SUDHL5 (cell line): ENCODE data around the gene ATP6V1G3.

GRCh38 chr1:192936452-192937100 lies 122.6 kb downstream of the UCHL5 start:
- PRO-cap: no peak

- PRO-cap: no peak
Measured at GRCh38 chr1:192986725-192987130, 72.4 kb downstream of the UCHL5 start.

GRCh38 chr1:193115542-193116212 lies 6.2 kb upstream of the CDC73 start:
- PRO-cap: no peak

DNA sequence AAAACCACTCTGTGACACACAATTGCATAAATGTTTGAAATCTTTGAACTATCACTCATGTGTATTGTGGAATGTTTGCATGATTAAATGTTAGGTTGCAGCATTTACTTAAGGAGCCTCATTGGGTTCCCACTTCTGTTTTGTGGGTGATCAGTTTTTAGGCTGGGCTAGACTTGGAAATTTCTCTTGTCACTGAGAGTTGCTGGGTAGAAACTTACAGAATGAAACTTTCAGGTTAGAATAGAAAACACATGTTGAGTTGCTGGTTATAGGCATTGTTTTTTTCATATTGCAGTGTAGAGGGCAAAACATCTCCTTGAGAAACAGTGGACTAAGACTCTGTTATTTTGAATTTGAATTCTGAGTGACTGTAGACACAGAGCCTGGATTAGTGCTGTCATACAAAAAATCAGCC lies 270.6 kb upstream of the B3GALT2 start:
- PRO-cap: no peak

- PRO-cap: no peak
Measured at GRCh38 chr1:195722144-195722502, 886.1 kb downstream of the KCNT2 start.

GRCh38 chr1:196360939-196361936 lies 247.0 kb downstream of the KCNT2 start:
- PRO-cap: no peak

GRCh38 chr1:196650029-196650455 lies 1.8 kb upstream of the CFH start:
- PRO-cap: no peak

DNA sequence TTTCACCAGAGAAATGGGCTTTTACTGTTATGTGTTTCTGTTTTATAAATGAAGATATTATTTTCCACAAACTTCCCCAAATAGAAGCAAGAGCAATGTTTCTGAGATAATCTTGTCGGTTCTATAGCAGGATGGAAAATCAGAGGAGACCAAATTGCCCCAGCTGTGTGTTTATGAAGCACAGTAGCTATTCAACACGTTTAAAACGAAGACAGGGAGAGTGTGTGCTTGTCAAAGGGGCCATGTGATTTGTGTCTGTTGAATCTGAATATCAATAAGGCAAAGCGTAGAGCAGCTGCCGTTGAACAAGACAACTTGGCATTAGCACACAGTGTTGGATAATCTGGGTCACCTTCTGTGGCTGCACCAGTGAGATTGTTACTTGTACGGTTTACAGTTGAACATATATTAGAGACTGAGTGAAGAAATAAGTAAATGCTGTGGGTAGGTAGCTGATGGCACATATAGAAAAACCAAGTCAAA lies 972 bp downstream of the CRB1 start:
- PRO-cap: no peak

DNA sequence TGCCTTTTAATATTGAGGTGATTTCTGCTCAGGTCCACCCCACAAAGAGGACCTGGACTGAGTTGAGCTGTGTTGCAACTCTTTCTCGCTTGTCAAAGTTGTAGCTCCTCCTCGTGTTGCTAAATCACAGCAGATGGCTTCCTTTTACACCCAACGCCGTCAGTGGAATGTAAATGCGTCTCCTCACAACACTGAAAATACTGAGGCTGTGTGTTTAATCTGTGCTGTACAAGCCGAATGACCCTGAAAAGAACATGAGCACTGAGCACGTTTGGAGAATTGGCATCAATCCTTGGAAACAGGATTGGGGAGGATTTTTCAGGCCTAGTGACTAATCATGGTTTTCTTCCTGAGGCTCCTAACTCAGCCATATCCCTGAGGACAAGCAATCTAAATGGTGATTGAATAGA lies 196.0 kb downstream of the CRB1 start:
- PRO-cap: no peak

GRCh38 chr1:197737032-197737644 lies 38.1 kb downstream of the DENND1B start:
- PRO-cap: no peak

DNA sequence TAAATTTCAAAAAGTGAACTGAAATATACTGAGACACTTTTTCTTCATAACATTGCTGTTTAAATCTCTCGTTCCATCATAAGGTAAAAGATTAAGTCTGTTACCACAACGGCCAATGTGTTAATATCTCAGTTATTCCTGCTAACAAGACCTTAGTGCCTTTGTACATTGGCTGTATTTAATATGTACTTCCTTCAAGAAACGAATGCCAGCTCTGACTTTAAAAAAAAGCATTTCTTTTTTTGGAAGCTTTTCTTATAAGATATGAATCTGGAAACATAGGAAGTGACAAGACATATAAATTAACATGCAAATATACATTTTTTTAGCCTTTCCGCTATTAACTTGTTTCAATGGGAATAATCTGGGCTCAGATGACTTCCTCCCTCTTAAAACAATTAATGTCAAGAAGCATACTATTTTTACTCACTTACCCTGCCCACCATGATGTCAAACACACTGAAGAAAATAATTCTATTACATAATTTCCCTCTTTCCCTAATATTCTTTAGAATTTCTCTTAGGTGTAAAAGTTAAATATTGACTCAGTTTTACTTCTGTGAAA lies 1.5 kb downstream of the DENND1B start:
- PRO-cap: no peak

DNA sequence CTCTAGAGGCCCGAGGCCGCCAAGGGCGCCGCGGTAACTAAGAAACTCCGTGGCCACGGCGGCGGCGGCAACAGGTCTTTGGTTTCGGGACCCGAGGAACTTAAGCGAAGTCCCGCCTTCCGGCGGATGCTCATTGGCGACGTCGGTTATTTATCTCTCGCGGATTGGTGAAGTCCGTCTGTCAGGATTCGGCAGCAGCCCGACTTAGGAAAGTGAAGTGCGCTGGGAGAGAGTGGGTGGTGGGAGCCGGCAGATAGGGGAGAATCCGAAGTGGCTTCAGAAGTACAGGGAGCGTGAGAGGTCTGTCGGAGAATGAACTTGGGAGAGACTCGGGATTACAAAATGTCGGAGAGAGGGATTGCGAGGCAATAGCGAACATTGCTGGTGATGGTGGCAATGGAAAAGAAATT lies 718 bp downstream of the NEK7 start:
- PRO-cap: bidirectional peak, plus-strand start at position 229 of the sequence, minus-strand start at position 39 of the sequence

GRCh38 chr1:198169689-198170362 lies 13.0 kb downstream of the NEK7 start:
- PRO-cap: no peak

GRCh38 chr1:198265015-198265701 lies 108.4 kb downstream of the NEK7 start:
- PRO-cap: no peak

DNA sequence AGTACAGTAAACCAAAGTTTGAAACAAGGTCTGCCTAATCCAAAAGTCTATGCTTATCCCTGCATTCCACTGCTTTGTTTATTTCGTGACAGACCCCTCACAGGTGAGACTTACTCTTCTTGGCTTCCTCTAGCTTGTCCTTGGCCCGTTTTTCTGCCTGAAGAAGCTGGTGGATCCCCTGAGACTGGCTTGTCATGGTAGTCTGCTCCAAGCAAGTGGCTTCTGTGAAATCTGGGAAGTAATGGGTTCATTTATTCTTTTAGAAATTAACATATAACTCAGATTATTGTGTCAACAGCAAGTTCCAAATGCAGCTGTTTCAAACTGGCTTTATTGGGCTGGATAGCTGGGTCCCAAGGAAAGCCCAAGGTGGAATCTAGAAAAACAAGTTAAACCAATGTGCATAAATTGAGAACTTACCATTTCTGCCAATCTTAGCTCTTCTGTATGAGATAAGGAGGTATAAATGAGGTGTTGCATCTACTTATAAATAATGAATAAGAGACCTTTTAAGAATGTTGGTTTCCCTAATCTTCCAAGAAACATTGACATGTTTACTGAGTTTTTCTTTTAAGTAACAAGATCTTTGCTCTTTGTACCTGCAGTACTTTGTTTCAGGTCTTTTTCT lies at the start of gene ATP6V1G3:
TSS of gene ATP6V1G3 (minus strand) at position 226 of the 628 bp plus-strand sequence.
- PRO-cap: no peak

DNA sequence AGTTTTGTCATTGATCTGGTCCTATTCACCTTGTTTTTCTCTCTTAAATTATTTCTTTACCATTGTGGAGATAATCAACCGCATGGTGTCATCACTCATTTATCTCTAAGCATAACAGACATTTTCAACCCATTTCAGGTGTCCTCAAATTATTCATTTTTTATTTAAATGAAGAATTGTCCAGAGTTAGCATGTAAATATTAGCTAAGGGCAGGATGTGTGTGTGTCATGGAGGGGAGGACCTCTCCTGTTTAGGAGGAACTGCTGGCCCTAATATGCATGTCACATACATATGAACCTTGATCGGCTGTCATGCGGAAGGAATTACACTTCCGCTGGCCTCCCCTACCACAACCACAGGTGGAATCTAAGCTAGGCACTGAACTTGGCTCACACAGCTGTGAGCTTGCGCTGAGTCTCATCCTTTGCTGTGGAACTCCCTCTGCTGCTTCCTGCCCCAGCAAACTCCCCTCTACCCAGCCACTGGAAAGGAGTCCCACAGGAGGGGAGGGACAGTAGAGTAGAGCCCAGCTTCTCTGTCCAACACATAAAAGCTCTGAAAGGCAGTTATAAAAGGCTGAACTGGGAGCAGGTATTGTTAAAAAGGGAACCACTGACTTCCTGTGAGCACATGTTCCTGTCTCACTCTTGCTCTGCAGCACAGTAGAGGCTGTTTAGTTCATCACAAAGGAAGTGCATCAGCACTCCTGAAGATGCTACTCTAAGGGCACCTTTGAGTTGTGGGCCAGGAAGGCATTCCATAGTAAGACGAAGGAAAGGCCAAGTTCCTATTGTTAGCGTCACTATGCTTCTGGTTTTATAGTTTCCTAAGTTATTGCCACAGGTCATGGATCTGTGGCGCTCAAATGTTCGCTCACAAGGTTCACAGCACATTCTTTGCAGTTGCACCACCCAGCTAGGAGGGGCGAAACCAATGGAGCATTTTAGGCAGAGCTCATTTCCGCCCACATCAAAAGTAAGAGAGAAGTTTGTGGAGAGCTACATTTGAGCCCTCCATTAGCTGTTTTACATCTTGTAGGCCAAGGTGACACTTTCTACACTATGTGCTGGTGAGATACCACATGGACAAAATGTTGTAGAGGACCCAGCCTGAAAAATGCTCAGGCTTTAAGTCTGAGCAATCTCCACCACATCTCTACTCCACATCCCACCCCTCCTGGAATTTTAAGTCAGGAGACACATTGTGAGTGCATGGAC lies 17.7 kb upstream of the PTPRC start:
- PRO-cap: bidirectional peak, plus-strand start at position 351 of the sequence, minus-strand start at position 266 of the sequence; bidirectional peak, plus-strand start at position 1,017 of the sequence, minus-strand start at position 899 of the sequence; bidirectional peak, plus-strand start outside the sequence, minus-strand start at position 1,161 of the sequence

GRCh38 chr1:198665847-198666228 lies 27.0 kb downstream of the PTPRC start:
- PRO-cap: no peak

- PRO-cap: no peak
Measured at GRCh38 chr1:198668521-198668910, 29.7 kb downstream of the PTPRC start.

GRCh38 chr1:198752009-198752228 lies 113.1 kb downstream of the PTPRC start:
- PRO-cap: no peak

DNA sequence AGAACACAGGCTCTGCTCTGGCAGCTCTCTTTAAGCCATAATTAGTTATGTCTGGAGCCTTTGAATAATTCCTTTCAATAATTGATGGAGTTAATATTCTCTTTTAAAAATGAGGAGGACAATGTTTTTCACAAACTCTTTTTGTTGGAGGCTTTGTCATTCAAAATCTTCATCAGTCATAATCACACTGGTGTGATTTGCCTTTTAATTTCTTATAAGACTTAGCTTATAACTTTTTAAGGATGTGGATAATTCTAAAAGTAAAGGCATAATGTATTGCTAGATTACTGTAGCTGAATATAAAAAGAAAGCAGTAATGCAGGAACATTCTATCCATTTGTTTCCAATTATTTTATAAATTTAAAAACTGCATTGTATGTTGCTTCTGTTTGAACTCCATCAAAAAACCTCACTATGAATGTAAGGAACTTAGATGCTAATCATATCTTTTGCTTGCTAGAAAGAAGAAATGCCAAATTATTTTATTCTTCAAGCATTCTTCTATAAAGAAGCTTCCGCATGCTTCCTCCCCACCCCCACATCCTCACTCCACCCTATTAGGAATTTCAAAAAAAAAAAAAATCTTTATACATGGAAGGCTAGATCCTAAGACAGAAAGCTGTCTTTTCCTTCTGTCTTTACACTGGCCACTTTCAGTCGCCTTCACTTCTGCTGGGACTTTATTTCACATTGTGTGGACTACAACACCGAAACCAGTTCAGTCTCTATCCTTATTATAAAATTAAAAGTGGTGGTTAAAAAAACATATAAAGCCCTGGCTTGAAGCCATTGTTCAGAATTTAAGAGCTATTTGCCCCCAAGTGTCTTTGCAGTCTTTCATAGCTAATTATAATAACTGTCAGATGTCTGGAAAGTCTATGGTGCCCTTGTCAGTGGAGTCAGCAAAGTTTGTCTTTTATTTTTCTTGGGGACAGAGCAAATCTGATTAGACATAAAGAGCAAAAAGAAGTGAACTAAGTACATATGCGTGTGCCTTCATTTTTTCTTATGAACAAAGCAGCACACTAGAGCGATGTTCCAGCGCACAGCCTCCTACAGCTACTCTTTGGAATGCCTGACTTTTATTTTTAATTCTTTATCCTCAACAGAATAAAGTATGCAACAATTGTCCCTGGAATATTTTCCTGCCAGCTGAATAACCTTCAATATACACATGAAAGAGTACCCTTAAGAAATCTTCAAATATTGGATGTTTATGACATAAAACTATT lies 297.5 kb downstream of the PTPRC start:
- PRO-cap: no peak